ENCODE data around the gene PAK1.

- RAMPAGE, long total RNA: no peak
- RRBS, 2 experiments: no CpG with 5 or more reads among the region's 17 CpGs
CAGE:
- cytosol, long polyA minus RNA: no peak
- cytosol, long polyA plus RNA: no peak
- long polyA plus RNA: no peak
- nucleolus, long total RNA: no peak
- nucleus, long polyA plus RNA: no peak
- nucleus, long total RNA: no peak
Measured at GRCh38 chr11:75350149-75351000, 1.1 kb downstream of the ARRB1 start.

- RAMPAGE, long total RNA: no peak
- RRBS, 2 experiments: 20 to 30% methylated on average over 3 to 4 of the region's 12 CpGs
CAGE:
- cytosol, long polyA minus RNA: no peak
- cytosol, long polyA plus RNA: no peak
- long polyA plus RNA: no peak
- nucleolus, long total RNA: no peak
- nucleus, long polyA plus RNA: no peak
- nucleus, long total RNA: no peak
Measured at GRCh38 chr11:75563127-75563662, 1.1 kb downstream of the SERPINH1 start.

- RAMPAGE, long total RNA: no peak
- RRBS, 2 experiments: 2 to 5% methylated on average over 17 to 24 of the region's 54 CpGs
CAGE:
- cytosol, long polyA minus RNA: no peak
- cytosol, long polyA plus RNA: no peak
- long polyA plus RNA: no peak
- nucleolus, long total RNA: no peak
- nucleus, long polyA plus RNA: no peak
- nucleus, long total RNA: no peak
Measured at GRCh38 chr11:75667089-75667730, 1.6 kb downstream of the MAP6 start.

DNA sequence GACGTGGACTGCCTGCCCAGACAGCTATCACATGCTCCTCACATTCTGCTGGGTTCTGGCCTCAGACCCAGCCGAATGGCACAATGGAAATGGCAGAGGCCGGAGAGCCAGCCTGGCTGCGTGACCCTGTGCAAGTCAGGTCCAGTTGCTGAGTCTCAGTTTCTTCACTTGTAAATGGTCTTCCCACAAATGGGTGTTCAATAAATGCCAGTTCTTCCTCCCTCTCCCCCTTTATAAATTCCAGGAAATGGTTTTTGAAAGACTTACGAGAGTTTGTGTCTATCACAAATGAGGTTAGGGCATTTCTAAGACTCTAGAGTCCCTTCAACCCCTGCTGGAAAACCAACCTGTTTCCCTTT lies 17.9 kb downstream of the MOGAT2 start:
- RAMPAGE, long total RNA: no peak
- RRBS, 2 experiments: no CpG with 5 or more reads among the region's 5 CpGs
CAGE:
- cytosol, long polyA minus RNA: no peak
- cytosol, long polyA plus RNA: no peak
- long polyA plus RNA: no peak
- nucleolus, long total RNA: no peak
- nucleus, long polyA plus RNA: no peak
- nucleus, long total RNA: no peak

GRCh38 chr11:75810735-75811016 lies 4.3 kb upstream of the UVRAG start:
- RAMPAGE, long total RNA: no peak
- RRBS, 2 experiments: no CpG with 5 or more reads among the region's 2 CpGs
CAGE:
- cytosol, long polyA minus RNA: no peak
- cytosol, long polyA plus RNA: no peak
- long polyA plus RNA: no peak
- nucleolus, long total RNA: no peak
- nucleus, long polyA plus RNA: no peak
- nucleus, long total RNA: no peak

DNA sequence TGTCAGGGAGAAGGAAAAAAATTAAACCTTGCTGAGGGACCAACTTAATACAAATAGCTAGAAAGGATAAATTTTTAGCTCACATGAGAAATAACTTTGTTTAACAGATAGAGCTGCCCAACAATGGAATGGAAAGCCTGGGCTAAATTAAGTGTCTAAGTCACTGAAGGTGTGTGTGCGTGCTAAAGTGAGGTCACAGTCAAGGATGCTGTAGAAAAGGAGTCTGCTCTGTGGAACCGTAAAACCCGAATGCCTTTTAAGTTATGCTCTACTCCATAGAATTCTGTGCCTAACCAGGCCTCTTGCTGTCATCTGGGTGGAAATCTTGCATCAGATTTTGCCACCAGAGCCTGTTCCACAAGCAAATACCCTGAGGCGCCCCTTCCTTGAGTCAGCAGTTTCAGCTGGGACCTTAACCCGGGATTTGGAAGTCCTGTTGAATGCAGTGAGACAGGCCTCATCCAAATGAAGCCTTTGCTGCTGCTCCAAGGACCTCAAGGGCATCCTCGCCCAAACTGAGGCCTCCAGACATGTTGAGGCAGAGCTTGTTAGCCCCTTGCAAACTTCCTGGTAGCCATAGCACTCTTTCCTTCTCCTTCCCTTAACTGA lies 109.8 kb downstream of the WNT11 start:
- RAMPAGE, long total RNA: no peak
- RRBS, 2 experiments: no CpG with 5 or more reads among the region's 6 CpGs
CAGE:
- cytosol, long polyA minus RNA: no peak
- cytosol, long polyA plus RNA: no peak
- long polyA plus RNA: no peak
- nucleolus, long total RNA: no peak
- nucleus, long polyA plus RNA: no peak
- nucleus, long total RNA: no peak

- RAMPAGE, long total RNA: no peak
- RRBS, 2 experiments: no CpG with 5 or more reads among the region's 11 CpGs
CAGE:
- cytosol, long polyA minus RNA: no peak
- cytosol, long polyA plus RNA: no peak
- long polyA plus RNA: no peak
- nucleolus, long total RNA: no peak
- nucleus, long polyA plus RNA: no peak
- nucleus, long total RNA: no peak
Measured at GRCh38 chr11:76184458-76185184, 21.7 kb downstream of the WNT11 start.

GRCh38 chr11:76235670-76236924 lies 29.8 kb upstream of the WNT11 start:
- RAMPAGE, long total RNA: no peak
- RRBS, 2 experiments: 3% methylated on average over 6 to 10 of the region's 75 CpGs
CAGE:
- cytosol, long polyA minus RNA: no peak
- cytosol, long polyA plus RNA: no peak
- long polyA plus RNA: no peak
- nucleolus, long total RNA: no peak
- nucleus, long polyA plus RNA: no peak
- nucleus, long total RNA: no peak

DNA sequence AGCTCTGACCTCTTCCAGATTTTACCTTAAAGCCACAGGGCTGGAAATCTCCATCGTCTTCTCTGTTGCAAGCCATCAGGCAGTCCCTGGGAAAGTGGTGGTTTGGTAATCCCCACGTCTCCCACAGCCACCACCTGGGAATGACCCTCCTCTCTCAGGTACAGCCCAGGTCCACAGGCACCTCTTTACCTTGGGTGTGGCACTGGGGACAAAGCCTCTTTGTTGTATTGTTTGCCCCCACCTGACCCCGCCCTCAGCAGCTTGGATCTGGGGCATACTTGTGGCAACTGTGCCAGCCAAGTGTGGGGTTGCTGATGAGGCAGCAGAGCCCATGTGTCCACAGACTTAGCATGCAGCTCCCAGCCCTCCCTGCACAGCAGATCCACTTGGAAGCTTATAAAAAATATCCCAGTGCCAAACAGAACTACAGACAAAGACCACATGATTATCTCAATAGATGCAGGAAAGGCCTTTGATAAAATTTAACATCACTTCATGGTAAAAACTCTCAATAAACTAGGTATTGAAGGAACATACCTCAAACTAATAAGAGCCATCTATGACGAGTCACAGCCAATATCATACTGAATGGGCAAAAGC lies 77.5 kb downstream of the LRRC32 start:
- RAMPAGE, long total RNA: no peak
- RRBS, 2 experiments: no CpG with 5 or more reads among the region's 4 CpGs
CAGE:
- cytosol, long polyA minus RNA: no peak
- cytosol, long polyA plus RNA: no peak
- long polyA plus RNA: no peak
- nucleolus, long total RNA: no peak
- nucleus, long polyA plus RNA: no peak
- nucleus, long total RNA: no peak

GRCh38 chr11:76629970-76630816 lies 40.4 kb downstream of the LRRC32 start:
- RAMPAGE, long total RNA: no peak
- RRBS, 2 experiments: no CpG with 5 or more reads among the region's 14 CpGs
CAGE:
- cytosol, long polyA minus RNA: no peak
- cytosol, long polyA plus RNA: no peak
- long polyA plus RNA: no peak
- nucleolus, long total RNA: no peak
- nucleus, long polyA plus RNA: no peak
- nucleus, long total RNA: no peak

DNA sequence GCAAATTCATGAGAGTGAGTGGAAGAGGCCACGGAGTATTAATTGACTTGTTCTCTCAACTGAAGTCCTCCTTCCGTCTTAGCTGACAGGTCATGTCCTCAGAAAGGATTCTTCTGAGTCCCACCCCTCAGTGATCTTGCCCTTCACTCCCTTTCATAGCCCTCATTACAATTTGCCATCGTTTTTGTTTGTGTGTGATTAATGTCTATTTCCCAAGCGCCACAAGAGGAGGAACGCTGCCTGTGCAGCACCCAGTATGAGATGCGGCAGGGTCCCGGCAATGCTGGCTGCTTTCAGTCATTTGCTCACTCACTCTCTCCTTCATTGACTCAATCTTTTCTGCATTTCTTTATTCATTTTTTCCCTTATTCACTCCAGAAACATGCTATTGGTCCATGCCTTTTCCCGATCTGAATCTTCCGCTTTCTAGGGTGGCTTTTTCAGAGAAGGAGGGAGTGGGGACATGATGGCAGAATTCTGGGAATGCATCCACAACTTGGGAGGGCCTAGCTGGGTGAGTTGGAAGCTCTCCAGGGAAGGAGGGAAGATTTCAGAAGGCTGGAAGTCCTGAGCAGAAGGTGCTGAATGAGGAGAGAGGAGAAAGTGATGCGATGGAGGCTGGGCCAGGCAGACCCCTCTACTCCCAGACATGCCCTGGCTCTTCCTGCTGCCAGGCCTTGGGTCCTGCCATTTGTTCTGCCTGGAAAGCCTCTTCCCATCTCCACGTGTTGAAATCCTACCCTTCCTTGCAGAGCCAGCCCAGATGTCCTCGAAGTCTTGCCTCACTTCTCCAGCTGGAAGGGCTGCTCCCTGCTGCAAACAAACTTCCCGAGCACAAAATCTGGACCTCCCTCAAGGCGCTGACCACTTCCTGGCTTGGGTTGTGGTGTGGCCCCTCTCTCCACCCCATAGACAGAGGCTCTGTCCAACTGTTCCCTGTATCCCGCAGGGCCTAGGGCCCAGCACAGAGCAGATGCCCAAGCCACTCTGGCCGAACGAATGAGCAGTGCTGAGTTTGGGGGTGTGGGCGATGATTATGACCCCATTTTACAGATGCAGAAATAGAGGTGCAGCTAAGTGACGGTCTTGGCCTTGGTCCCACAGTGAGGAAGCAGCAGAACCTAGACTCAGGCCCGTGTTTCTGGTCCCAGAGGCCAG lies 16.9 kb downstream of the LRRC32 start:
- RAMPAGE, long total RNA: no peak
- RRBS, 2 experiments: no CpG with 5 or more reads among the region's 20 CpGs
CAGE:
- cytosol, long polyA minus RNA: no peak
- cytosol, long polyA plus RNA: no peak
- long polyA plus RNA: no peak
- nucleolus, long total RNA: no peak
- nucleus, long polyA plus RNA: no peak
- nucleus, long total RNA: no peak

DNA sequence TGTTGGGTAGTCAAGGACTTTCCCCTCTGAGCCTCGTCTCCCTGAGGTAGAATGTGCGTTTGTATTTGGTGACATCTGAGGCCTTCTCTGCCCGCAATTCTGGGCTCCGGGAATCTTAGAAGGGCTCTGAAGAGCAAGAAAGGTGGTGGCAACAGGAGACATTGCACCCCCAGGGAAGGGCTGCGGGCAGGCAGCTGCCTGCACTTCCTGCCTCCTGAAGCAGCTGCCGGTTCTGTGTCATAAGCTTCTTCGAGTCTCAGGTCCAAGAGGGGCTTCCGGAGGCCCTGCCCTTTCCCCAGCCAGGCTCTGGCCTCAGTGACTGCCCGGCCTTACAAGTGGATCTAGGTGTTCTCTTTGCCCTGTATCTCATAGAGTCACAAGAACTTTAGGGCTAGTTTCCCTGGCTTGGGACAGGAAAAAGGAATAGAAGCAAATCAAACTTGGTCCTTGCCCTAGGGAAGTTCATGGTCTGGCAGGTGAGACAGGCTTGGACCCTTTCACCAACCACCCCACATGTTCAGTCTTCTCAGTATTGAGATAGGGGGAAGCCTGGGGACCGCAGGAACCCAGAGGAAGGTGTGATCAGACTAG lies 5.7 kb downstream of the LRRC32 start:
- RAMPAGE, long total RNA: no peak
- RRBS, 2 experiments: 4 to 42% methylated on average over 2 to 4 of the region's 10 CpGs
CAGE:
- cytosol, long polyA minus RNA: no peak
- cytosol, long polyA plus RNA: no peak
- long polyA plus RNA: no peak
- nucleolus, long total RNA: no peak
- nucleus, long polyA plus RNA: no peak
- nucleus, long total RNA: no peak

- RAMPAGE, long total RNA: no peak
- RRBS, 2 experiments: no CpG with 5 or more reads among the region's 10 CpGs
CAGE:
- cytosol, long polyA minus RNA: no peak
- cytosol, long polyA plus RNA: no peak
- long polyA plus RNA: no peak
- nucleolus, long total RNA: no peak
- nucleus, long polyA plus RNA: no peak
- nucleus, long total RNA: no peak
Measured at GRCh38 chr11:76744699-76745217, 38.4 kb upstream of the TSKU start.

GRCh38 chr11:76757933-76758446 lies 25.2 kb upstream of the TSKU start:
- RAMPAGE, long total RNA: no peak
- RRBS, 2 experiments: no CpG with 5 or more reads among the region's 7 CpGs
CAGE:
- cytosol, long polyA minus RNA: no peak
- cytosol, long polyA plus RNA: no peak
- long polyA plus RNA: no peak
- nucleolus, long total RNA: no peak
- nucleus, long polyA plus RNA: no peak
- nucleus, long total RNA: no peak

DNA sequence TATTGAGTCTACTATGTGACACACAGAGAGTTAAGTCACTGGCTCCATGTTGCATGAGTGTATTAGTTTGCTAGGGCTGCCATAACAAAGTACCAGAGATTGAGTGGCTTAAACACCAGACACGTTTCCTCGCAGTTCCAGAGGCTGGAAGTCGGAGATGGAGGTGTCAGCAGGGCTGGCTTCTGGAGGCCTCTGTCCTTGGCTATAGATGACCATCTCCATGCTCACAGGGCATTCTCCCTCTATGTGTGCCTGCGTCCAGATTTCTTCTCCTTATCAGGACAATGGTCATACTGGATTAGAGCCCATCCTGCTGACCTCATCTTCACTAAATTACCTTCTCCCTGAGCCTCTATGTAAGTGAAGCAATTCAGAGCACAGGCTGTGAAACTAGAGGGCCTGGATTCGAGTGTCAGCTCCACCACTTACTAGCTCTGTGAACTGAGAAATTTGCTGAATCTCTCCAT lies 13.1 kb upstream of the TSKU start:
- RAMPAGE, long total RNA: no peak
- RRBS, 2 experiments: no CpG with 5 or more reads among the region's 5 CpGs
CAGE:
- cytosol, long polyA minus RNA: no peak
- cytosol, long polyA plus RNA: no peak
- long polyA plus RNA: no peak
- nucleolus, long total RNA: no peak
- nucleus, long polyA plus RNA: no peak
- nucleus, long total RNA: no peak

GRCh38 chr11:76805202-76805638 lies 22.1 kb downstream of the TSKU start:
- RAMPAGE, long total RNA: no peak
- RRBS, 2 experiments: no CpG with 5 or more reads among the region's 5 CpGs
CAGE:
- cytosol, long polyA minus RNA: no peak
- cytosol, long polyA plus RNA: no peak
- long polyA plus RNA: no peak
- nucleolus, long total RNA: no peak
- nucleus, long polyA plus RNA: no peak
- nucleus, long total RNA: no peak

- RAMPAGE, long total RNA: no peak
- RRBS, 2 experiments: no CpG with 5 or more reads among the region's 2 CpGs
CAGE:
- cytosol, long polyA minus RNA: no peak
- cytosol, long polyA plus RNA: no peak
- long polyA plus RNA: no peak
- nucleolus, long total RNA: no peak
- nucleus, long polyA plus RNA: no peak
- nucleus, long total RNA: no peak
Measured at GRCh38 chr11:77010049-77010761, 24.0 kb upstream of the B3GNT6 start.

- RAMPAGE, long total RNA: no peak
- RRBS, 2 experiments: no CpG with 5 or more reads among the region's 6 CpGs
CAGE:
- cytosol, long polyA minus RNA: no peak
- cytosol, long polyA plus RNA: no peak
- long polyA plus RNA: no peak
- nucleolus, long total RNA: no peak
- nucleus, long polyA plus RNA: no peak
- nucleus, long total RNA: no peak
Measured at GRCh38 chr11:77049053-77049438, 14.8 kb downstream of the B3GNT6 start.

GRCh38 chr11:77174920-77175539 lies 47.0 kb downstream of the MYO7A start:
- RAMPAGE, long total RNA: no peak
- RRBS, 2 experiments: no CpG with 5 or more reads among the region's 14 CpGs
CAGE:
- cytosol, long polyA minus RNA: no peak
- cytosol, long polyA plus RNA: no peak
- long polyA plus RNA: no peak
- nucleolus, long total RNA: no peak
- nucleus, long polyA plus RNA: no peak
- nucleus, long total RNA: no peak

GRCh38 chr11:77473885-77474542 lies at the start of gene PAK1:
Gene PAK1 (minus strand): TSS chr11:77474094.
- RAMPAGE, long total RNA: no peak
- RRBS, 2 experiments: under 1 to 1% methylated on average over 9 of the region's 60 CpGs
CAGE:
- cytosol, long polyA minus RNA: start-site peak on the minus strand at chr11:77473898-77474016, 219 reads
- cytosol, long polyA plus RNA: start-site peak on the minus strand at chr11:77473874-77474078, 294 and 151 reads in 2 replicates
- long polyA plus RNA: start-site peak on the minus strand at chr11:77473919-77474072, 89 and 277 reads in 2 replicates
- nucleolus, long total RNA: start-site peak on the minus strand at chr11:77473924-77474021, 45 reads
- nucleus, long polyA plus RNA: start-site peak on the minus strand at chr11:77474018-77474150, 42 and 141 reads in 2 replicates
- nucleus, long total RNA: no peak

Measured in GM12878 (cell line).